Measurements from ENCODE around the genes PDE9A and PKNOX1.

DNA sequence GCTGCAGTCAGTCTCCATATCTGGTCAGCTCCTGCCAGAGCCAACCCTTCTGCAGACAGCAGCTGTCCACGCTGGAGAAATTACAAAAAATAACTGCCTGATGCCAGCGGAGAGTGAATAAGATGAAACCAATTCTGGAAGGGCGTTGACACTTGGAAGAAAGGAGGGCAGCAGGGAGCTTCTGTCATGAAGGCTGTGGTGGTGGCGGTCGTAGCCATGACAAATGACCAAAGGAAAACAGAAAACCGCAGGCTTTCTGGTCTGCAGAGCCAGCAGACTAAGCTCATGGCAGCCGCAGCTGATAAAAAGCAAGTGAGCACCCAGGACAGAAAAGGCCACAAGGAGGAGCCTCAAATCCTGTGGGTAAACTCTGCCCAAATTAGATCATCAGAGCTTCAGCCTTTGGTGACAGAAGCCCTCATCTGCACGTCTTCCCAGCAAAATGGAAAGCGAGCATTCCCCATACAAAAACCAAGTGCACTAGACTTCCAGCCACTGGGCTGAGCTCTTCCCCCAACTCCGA, 28.8 kb downstream of the RSPH1 start:
- PRO-cap: no peak

GRCh38 chr21:42535844-42536286, 22.2 kb downstream of the SLC37A1 start:
- PRO-cap: no peak

- PRO-cap: no peak
These were observed 48.1 kb downstream of the SLC37A1 start for GRCh38 chr21:42561501-42562367.

DNA sequence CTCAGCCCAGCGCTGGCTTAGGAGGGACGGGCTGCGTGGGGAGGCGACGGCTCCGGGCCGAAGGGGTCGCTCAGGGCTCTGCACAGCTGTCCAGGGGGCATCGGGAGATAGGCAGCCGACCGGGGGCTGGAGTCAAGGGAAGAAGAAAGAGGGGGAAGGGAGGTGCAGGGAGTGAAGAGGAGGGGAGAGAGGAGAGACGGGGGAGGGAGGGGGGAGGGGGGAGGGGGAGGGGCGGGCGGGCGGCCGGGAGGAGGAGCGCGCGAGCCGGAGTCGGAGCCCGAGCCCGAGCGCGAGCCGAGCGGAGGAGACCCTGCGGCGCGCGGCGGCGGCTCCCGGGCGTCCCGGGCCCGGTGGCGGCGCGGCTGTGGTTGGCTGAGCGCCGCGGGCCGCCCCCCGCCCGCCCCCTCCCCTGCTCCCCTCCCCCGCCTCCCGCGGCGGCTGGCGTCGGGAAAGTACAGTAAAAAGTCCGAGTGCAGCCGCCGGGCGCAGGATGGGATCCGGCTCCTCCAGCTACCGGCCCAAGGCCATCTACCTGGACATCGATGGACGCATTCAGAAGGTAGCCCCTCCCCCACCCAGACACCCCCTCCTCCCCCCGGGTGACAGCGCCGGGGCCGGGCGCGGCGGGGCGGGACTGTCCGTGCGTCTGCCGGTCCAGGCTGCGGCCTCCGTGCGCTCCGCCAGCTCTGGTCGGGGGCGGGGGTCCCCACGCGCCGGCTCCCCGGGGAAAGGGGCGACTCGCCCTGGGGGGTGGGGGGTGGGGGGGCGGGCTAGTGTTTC, at the start of gene PDE9A:
PDE9A (plus strand) TSS at position 297 of the 780 bp plus-strand sequence.
- PRO-cap: bidirectional peak, plus-strand start at position 460 of the sequence, minus-strand start at position 148 of the sequence

DNA sequence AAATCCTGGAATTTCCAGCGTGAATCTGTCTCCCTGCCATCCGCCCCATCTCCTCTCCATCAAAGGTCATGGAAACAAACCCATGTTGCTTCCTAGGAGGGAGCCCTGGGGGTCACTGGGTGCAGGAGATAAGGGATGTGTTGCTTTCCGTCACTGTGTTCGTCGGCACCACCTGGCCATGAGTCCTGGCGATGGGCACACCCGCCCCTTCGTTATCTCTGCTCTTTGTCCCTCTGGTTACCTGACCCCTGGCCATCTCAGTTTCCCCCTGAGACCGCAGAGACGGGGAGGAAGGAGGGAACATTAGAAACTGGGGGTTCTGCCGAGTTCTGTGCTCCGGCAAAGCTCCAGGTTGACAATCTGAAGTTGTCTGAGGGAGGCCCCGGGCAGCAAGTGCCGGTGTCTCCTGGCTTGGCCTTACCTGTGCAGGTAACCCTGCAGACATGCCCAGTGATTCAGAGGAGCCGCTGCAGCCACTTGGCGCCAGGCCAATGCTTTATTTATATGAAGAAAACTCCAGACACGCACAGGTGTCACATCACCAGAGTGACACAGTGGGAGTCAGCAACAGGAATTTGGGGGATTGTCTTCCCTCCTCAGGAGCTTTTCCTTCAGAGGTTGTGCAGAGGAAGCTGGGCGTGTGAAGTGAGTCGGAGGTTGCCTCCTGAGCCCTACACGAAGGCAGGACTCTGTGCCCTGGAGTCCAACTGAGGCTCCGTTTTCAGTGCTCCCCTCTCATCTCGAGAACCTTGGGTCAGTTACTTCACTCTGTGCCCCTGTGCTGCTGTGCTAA, 2.9 kb downstream of the PDE9A start:
- PRO-cap: no peak

GRCh38 chr21:42684927-42685574, 31.6 kb downstream of the PDE9A start:
- PRO-cap: no peak

GRCh38 chr21:42768946-42769570, 110.3 kb downstream of the WDR4 start:
- PRO-cap: no peak

- PRO-cap: no peak
These were observed 41.5 kb downstream of the WDR4 start for GRCh38 chr21:42837700-42838434.

DNA sequence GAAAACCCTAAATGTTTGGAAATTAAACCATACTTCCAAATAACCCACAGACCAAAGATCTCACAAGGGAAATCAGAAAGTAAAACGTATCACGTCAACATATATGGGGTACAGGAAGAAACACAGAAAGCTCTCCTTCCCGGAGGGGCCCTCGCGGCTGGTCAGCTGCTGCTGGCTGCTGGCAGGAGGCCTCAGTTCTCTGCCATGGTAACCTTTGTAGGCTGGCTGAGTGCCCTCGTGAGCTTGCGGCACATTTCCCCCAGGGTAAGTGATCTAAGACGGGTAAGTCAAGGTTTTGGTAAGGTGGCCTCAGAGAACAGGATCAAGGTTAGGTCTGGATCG, 34.1 kb downstream of the WDR4 start:
- PRO-cap: unidirectional peak, minus-strand start at position 163 of the sequence

DNA sequence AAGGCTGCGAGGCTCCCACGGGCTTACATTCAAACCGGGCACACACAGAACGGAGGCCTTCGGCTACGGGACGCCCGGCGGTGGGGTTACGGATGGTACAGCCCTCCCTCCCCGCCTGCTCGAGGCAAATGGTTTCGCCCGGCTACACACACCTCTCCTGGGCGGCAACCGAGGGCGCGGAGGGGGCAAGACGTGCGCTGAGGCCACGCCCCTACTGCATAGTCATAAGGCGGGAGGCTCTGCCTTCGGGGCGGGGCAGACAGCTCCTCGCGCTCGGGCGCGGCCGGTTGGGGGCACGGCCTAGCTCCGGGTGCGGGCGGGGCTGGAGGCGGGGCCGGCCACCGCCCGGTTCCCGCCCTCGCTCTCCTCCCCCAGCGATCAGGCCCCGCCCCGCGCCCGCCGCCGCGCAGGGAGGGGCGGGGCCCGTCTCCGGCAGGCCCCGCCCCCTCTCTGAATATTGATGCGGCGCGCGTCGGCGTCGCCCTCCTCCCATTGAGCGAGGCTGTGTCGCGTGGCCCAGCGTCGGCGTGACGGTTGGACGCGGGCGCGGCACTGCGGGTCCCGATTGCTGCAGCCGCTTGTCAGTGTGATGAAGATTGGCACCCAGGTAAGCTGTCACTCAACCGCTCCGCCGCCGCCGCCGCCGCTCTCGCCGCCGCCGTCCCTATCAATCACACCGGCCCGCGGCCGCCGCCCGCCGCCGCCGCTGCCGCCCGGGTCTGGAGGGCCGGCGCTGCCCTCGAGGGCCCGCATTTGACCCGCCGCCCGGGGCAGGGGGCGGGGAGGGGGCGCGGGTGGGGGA, at the start of gene PKNOX1:
PKNOX1 (plus strand) TSS at position 505 of the 802 bp plus-strand sequence.
- PRO-cap: bidirectional peak, plus-strand start at position 149 of the sequence, minus-strand start at position 82 of the sequence; bidirectional peak, plus-strand start at position 581 of the sequence, minus-strand start at position 175 of the sequence

DNA sequence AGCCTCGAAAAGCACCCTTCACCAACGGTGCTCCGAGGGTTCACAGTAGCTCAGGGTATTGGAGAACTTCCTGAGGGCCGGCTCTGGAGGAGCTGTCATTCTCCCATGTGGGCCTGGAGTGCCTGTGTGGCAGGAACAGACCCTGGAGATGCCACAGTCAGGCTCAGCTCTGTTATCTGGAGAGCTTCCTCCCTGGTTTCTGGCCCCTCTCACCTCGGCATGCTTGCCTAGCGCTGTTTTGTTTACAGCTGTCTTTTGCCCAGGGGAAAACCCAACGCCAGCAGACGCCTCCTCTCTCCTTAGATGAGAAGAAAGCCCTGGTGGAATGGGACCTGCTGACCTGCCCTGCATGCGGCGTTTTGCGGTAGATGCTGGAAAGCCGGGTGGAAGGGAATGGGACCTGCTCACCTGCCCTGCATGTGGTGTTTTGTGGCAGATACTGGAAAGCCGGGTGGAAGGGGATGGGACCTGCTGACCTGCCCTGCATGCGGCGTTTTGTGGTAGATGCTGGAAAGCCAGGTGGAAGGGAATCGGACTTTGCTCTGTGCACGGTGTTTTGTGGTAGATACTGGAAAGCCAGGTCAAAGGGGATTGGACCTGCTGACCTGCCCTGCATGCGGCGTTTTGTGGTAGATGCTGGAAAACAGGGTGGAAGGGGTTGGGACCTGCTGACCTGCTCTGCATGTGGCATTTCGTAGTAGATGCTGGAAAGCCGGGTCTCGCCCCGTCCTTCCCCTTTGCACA, 105.0 kb downstream of the CRYAA start:
- PRO-cap: no peak

DNA sequence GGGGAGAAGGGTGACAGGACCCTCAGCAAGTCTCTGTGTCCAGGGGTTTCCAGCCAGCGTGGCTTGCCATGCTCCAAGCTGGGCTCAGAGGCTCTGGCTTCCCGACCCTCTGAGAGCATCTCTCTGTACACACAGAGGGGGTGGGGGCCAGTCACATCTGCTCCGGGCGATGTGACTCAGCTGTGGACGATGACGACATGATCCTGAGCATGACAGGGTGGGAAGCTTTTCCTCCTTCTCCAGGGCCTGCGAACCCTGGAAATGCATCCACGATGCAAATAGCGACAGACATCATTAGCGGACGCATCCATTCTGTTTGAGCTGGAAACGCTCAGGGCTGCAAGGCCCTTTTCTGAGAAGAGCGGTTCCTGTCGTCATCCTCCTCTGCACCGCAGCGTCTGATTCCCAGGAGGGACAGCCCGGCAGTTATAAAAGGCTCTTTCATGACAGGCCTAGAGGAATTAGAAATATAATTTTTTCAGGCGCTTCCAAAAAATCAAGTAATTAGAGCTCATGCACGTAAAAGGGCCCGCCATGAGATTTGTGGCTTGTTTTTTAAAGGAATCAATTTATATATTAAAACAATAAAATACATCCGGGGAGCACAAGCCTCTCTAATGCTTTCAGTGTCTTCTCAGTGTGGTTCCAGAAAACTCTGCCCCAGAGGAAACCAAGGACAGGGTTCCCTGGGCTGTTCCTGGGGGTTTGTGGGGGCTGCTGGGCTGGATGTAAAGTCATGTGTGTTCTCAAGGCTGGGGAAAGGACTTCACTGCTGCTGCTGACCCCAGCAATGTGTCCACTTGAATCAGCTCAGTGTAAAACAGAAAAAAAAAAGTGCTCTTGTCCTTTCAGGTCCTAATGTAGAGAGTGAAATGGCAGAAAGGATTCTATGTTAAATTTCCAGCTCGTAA, 107.4 kb downstream of the SIK1 start:
- PRO-cap: no peak

DNA sequence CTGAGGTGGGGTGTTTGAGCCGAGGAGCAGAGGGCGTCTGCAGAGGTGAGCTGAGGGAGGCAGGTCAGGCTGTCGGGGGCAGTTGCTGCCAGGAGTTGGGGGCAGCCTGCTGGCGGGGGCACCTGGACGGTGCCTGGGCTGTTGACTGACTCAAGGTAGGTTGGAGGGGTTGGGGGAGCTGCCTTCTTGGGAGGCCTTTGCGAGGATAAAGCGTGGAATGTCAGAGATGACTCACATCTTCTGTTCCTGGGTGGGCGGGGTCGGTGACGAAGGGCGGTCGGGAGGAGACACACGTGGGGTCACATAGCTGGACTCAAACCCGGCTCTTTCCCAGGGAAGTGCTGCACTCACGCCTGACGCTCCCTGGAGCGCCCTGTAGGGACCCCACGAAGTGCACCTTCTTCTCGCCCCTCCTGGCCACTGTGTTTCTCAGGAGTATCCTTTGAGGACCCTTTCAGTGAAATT, 86.2 kb downstream of the SIK1 start:
- PRO-cap: no peak

GRCh38 chr21:43353816-43354536, 73.0 kb downstream of the SIK1 start:
- PRO-cap: no peak

DNA sequence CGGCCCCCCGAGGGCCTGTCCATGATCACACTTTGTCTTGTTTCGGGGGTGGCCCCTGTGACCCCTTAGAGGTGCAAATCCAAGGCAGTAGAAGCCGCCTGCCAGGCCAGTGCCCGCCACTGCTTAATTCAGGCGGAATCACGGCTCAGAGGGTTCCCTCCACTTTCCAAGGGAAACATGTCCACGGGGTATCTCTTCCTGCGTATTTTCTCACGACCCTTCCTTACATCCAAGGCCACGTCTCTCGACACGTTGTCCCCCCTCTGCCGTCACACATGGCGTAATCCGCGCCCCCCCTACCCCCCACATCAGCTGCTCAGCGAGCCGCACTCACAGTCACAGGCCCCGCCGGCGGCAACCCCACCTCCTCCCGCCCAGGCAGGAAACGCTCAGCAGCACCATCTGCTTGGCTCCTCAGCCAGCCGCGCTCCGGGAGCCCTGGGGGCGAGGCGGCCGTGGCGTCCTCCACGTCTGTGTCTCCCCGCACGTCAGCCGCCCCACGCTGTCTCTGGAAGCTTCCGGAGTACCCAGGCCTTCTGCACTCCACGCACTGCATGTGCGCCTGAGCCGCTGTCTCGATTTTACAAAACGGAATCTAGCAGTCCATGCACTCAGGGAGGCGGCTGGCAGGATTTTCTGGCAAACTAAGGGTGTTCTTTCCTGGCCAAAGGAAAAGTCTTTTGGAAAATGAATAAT, 64.7 kb downstream of the SIK1 start:
- PRO-cap: bidirectional peak, plus-strand start at position 421 of the sequence, minus-strand start at position 362 of the sequence; bidirectional peak, plus-strand start at position 584 of the sequence, minus-strand start at position 510 of the sequence

- PRO-cap: no peak
These were observed 56.7 kb downstream of the SIK1 start for GRCh38 chr21:43369807-43370958.

DNA sequence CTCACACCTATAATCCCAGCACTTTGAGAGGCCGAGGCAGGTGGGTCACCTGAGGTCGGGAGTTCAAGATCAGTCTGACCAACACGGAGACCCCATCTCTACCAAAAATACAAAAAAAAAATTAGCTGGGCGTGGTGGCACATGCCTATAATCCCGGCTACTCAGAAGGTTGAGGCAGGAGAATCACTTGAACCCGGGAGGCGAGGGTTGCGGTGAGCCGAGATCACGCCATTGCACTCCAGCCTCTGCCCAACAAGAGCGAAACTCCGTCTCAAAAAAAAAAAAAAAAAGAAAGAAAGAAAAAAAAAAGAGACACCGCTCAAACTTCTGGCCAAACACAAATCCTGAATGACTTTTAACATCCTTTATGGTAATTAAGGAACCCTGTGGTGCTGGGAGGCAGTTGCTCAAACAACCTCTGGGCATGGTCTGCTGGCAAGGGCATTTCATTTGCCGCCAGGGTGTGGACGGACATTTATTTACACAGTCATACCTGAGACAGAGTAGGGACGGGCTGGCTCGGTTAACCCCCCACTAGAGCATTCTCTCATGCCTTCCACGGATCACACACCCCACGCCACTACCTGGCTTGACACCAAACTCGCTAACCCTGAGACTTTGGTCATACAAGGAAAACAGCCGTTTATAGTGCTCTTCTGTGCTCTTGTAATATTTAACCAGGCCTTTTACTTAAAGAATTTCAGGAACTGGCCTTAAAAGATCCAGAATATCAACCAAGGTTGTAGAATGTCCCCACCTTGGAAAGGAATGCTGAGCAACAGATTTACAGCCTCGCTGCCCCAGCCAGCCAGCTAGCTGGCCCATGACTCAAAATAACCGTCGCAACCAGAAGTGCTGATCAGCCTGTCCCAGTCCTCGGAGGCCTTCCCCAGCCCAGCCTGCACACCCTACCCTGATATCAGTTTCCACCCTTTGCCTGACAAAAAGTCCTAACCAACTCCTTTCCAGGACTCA, 6.7 kb upstream of the PDXK start:
- PRO-cap: no peak

- PRO-cap: no peak
These were observed 26.9 kb downstream of the PDXK start for GRCh38 chr21:43745704-43746393.

DNA sequence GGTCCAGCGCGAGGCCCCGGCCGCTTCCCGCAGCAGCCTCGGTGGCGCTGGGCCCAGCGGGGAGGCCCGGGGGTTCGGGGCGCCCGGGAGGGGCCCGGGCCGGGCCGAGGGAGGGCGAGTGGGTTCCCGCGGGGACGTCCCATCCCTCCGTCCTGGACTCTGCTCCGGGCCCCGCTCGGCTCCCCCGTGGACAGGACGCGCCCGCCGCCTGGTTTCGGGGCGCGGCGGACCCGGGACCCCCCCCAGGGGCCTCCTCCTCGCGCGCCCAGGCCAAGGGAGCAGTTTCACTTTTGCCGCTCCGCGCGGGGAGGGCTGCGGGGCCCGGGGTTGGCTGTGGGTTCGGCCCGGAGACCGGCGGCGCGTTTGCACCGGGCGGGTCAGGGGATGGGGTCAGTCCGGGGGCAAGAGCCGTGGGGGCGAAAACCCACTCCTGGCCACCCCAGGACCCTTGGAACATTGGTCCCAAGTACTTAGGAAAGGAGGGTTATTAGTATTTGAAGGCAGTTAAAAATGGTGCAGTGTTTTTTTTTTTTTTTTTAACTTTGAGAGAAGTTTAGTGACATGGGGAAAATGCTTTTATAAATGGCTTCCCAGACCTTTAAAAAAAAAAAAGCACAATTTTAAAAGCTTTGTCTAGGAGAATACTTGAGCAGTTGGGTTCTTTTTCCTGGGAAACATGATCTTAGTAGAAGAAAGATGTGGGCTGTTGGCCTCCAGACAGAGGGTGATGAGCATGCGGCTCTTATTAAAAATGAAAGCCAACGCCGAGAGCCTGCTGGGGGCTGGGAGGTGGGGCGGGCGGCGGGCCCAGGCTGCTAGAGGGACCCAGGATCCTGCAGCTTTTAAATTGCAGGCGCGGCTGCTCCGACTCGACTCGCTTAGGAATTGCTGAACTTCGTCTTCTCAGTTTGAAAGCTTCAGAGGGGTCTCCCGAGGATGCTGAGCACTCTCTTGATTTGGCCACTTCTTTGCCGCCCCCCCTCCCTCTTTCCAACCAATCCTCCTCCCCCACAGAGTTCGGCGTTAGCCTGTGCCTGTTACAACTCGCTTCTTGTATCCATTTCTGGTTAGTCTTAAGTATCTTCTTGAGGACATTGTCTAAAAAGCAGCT, 932 bp downstream of the AGPAT3 start:
- PRO-cap: no peak

DNA sequence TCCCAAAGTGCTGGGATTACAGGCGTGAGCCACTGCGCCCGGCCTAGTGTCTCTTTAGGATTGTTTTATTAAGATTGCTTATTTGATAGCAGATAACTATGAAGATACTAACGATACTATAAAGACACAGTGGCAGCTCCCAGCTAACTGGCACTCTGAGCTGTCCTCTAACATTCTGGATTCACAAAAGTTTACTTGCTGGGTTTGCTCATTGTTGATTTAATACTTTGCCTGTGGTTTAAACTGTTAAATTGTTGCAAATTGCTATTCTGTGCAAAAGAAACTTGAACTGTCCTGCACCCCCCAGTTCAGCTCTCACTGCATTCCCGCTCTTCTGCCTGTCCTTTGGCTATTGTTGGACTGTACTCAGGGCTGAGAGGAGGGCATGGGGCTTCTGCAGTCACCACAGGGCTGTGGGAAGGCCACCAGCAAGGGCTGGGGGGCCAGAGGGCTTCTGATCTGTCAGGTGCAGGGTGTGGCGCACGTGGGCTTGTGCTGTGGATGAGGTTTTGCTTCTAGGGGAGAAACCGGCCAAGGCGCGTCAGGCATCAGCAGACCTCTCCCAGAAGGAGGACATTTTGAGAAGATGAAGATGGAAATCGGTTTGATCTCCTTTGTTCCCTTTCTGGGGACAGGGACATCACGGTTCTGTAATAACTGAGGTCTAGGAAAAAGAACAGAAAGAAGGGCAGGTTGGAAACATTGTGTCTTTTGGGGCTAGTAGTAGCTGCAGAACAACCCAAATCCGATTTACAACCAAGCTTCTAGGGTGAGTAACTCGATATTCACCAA, 40.6 kb downstream of the AGPAT3 start:
- PRO-cap: no peak